ENCODE measurements around a stretch of chr4.

GRCh38 chr4:10086507-10086899 lies 30.1 kb downstream of the WDR1 start:
- CAGE, long polyA plus RNA, result no peak
- RRBS, result no CpG with 5 or more reads among the region's 10 CpGs

GRCh38 chr4:10105711-10106144 lies 10.9 kb downstream of the WDR1 start:
- CAGE, long polyA plus RNA, result no peak
- RRBS, result no CpG with 5 or more reads among the region's 5 CpGs

DNA sequence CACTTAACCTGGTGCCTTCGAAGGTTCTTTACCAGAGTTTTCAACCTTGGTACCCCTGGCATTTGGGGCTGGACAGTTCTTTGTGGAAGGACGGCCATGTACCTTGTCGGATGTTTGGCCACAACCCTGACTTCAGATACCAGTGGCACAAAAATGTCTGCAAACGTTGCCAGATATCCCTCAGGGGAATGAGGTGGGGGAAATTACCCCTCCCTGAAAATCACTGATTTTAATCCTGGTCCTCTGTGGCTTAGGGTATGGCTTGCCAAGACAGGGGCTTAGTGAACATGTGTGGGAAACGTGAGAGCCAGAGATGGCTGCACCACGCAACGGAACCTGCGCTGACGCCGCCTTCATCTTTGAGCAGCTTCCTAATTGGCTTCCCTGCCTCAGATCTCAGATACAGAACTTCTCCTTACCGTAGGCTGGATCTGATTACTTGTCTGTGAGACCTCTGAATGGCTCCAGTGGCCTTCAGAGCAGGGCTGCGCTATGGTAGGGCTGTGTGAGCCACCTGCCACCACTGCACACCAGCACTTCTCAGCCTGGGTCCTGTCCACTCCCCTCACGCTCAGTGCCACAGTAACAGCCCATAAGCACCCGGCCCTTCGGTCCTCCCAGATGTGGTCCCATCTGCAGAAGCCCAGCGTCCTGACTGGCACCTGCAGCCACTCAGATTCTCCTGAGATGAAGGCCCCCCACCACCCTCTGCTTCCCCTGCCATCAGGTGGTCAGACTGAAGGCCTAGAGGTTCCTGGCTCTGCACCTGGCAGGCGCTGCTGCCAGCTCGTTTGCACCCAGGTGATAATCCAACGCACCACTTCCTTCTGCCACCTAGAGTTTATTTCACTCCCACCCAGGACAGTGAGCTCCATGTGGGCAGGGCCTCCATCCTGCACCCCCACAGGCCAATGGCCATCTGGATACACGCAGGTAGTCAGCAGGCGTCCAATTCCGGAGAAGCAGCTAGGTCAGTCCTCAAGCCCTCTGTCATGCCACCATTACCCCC lies 5.6 kb downstream of the WDR1 start:
- CAGE, long polyA plus RNA, result no peak
- RRBS, result no CpG with 5 or more reads among the region's 22 CpGs

GRCh38 chr4:10115084-10115648 lies 1.4 kb downstream of the WDR1 start:
- CAGE, long polyA plus RNA, result no peak
- RRBS, result 8% methylated on average over 2 of the region's 12 CpGs

- CAGE, long polyA plus RNA, result no peak
- RRBS, result 9% methylated on average over 1 of the region's 7 CpGs
Measured at GRCh38 chr4:10115649-10115803, 1.1 kb downstream of the WDR1 start.

GRCh38 chr4:10117155-10118036 lies 797 bp upstream of the WDR1 start:
- CAGE, long polyA plus RNA, result no peak
- RRBS, result no CpG with 5 or more reads among the region's 31 CpGs

- CAGE, long polyA plus RNA, result no peak
- RRBS, result no CpG with 5 or more reads among the region's 5 CpGs
Measured at GRCh38 chr4:10172838-10173307, 56.3 kb upstream of the WDR1 start.

GRCh38 chr4:11426661-11428004 lies 1.6 kb downstream of the HS3ST1 start:
- CAGE, long polyA plus RNA, result no peak
- RRBS, result 2% methylated on average over 6 of the region's 56 CpGs

DNA sequence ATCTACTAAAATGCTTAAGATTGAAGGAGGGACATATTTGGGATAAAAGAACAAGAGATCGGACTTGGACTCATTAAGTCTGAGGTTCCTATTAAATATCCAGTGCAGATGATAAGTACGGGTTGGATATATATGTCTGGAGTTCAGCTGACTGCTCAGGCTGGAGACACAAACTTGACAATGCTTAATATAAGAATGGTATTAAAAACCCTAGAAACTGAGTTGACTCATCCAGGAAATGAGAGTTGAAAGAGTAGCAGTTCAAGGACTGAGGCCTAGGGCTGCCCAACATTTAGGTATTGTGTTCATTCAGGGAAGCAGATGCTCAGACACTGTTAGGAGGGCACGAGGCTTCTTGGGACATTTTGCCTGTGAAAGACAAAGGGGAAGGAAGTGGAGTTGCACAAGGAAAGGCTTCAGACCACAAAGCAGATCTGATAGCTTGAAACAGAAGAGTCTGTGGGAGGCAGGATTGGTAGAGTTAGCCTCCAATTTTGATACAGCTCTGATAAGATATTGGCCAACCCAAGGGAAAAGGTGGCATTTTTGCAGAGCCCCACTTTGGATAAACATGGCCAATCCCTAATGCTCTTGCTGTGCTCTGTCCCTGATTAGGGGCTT lies 52.0 kb upstream of the HS3ST1 start:
- CAGE, long polyA plus RNA, result no peak
- RRBS, result no CpG with 5 or more reads among the region's 3 CpGs

DNA sequence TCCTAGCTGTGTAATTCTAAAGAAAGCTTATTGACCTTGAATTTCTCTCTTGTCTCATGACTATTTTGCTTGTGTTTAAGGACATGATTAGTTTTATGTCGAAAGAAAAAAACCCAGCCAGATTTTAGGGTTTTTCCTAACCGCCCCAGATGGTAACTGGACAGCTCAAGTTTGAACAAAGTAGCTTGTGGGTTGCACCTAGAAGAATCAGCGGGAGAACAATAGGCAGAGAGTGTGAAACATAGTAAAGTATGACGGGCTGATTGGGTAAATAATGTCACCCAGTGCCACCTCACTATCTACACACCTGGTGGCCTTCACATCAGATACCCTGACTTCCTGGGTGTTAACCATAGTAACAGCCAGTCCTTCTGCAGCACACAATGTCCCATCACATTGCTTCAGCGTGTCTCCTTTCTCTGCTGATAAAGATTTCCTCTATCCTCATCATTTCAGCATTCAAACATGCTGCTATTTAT lies 159.1 kb upstream of the HS3ST1 start:
- CAGE, long polyA plus RNA, result no peak
- RRBS, result no CpG with 5 or more reads among the region's 5 CpGs

DNA sequence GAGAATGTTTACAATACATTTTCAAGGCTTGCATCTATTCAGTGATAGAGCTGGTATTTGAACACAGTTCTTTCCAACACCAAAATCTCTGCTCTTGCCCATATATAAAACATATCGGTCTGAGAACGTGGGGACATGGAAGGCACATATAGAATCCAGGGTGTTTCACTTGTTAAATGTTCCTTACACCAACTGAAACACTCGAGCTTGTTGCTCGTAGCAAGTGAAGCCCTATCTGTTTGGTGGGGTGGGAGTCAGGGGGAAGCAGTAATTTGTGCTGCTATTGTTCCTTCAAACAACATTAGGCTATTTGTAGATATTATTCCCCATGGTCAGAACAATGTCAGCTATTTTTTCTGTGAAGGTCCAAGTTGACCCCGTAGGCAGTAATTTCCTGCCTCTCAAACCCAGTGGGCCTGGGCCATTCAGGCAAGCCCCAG lies 196.2 kb upstream of the HS3ST1 start:
- CAGE, long polyA plus RNA, result no peak
- RRBS, result no CpG with 5 or more reads among the region's 5 CpGs

- CAGE, long polyA plus RNA, result no peak
- RRBS, result no CpG with 5 or more reads among the region's 7 CpGs
Measured at GRCh38 chr4:13174098-13174476, 310.1 kb downstream of the RAB28 start.

- CAGE, long polyA plus RNA, result no peak
- RRBS, result no CpG with 5 or more reads among the region's 17 CpGs
Measured at GRCh38 chr4:13298537-13299040, 185.6 kb downstream of the RAB28 start.

DNA sequence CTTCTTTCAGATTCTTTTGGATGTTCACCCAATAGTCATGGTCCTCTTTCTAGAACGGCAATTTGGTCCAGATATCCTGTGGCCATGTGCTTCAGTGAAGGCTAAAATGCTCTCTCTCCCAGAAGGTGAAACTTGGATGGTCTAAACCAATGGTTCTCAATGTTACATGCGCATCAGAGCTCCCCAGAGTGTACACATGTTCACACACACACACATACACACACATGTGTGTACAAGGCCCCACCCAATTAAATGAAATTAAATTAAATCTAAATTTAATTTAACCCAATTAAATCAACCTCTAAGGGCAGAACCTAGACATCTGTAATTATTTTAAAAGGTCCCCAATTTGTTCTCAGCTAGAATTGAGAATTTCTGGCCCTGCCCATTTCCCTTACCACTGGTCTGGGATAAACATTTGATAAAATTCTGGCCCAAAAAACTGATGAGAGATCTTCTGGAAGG lies 127.3 kb downstream of the RAB28 start:
- CAGE, long polyA plus RNA, result no peak
- RRBS, result no CpG with 5 or more reads among the region's 2 CpGs

DNA sequence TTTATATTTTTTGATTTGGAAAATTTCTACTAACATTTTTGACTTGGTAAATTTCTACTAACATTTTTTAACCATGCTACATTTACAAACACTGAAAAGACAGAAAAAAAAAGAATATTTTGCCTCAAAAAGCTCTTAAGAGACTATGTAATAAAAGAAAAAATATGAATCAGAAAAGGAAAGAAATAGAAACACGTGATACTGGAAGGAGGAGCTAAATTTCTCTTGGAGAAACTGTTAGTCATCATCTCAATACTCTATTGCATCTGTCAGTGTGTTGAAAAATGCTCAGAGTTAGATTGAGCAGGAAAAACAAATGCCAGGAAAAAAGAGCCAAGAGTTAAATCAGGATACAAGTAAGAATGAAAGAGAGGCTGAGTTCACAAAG lies 2.6 kb downstream of the RAB28 start:
- CAGE, long polyA plus RNA, result no peak
- RRBS, result no CpG with 5 or more reads among the region's 1 CpG

GRCh38 chr4:13546895-13548312 lies 3.1 kb upstream of the NKX3-2 start:
- CAGE, long polyA plus RNA, result no peak
- RRBS, result 8% methylated on average over 18 of the region's 131 CpGs

GRCh38 chr4:13626549-13627009 lies 946 bp downstream of the BOD1L1 start:
- CAGE, long polyA plus RNA, result no peak
- RRBS, result no CpG with 5 or more reads among the region's 4 CpGs

DNA sequence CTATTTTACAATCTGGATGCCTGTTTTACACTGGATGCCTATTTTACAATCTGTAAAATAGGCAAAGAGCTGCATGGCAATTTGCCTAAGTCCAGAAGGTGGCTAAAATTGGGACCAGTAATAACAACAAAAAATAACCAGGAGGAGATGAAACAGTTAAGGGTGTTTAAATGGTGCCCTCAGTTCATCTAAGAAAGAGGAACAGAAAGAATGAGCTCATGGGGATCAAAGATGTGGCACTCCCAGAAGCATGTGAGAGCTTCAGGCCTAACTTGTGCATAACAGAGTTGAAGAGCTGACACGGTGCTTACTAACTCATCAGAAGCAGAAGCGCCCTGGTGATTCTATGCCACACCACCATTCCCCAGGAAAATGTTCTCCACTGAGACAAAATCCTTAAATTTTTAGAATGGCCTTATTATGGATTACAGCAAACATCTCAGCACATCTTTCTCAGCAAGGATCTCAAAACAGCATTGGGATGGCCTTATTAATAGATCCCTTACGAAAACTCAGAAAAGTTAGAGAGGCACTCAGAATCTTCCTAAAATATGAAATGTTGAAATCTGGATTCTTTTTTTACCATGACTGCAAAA lies 538.1 kb upstream of the BOD1L1 start:
- CAGE, long polyA plus RNA, result no peak
- RRBS, result no CpG with 5 or more reads among the region's 3 CpGs

GRCh38 chr4:15054181-15054891 lies 52.1 kb downstream of the CPEB2 start:
- CAGE, long polyA plus RNA, result no peak
- RRBS, result no CpG with 5 or more reads among the region's 2 CpGs

- CAGE, long polyA plus RNA, result no peak
- RRBS, result no CpG with 5 or more reads among the region's 4 CpGs
Measured at GRCh38 chr4:15362646-15363362, 65.0 kb upstream of the C1QTNF7 start.

Data from mammary epithelial cell (primary cell).